M059J (cell line): ENCODE measurements around a stretch of chr1.

GRCh38 chr1:84272234-84272722 lies 29.2 kb upstream of the SAMD13 start:
- RAMPAGE, long total RNA, result no peak

- RAMPAGE, long total RNA, result no peak
Measured at GRCh38 chr1:84504185-84505073, 1.8 kb upstream of the SPATA1 start.

- RAMPAGE, long total RNA, result no peak
Measured at GRCh38 chr1:84632703-84633098, 57.6 kb downstream of the SSX2IP start.

GRCh38 chr1:84719468-84719886 lies 29.2 kb upstream of the SSX2IP start:
- RAMPAGE, long total RNA, result no peak

DNA sequence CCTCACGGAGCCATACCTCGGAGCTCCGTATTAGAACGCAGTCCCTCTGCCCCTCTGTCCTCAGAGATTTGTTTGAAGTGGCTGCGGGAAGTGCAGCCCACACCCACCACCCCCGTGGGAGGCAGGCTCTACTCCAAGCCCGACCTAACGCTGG lies 338 bp upstream of the LPAR3 start:
- RAMPAGE, long total RNA, result no peak

DNA sequence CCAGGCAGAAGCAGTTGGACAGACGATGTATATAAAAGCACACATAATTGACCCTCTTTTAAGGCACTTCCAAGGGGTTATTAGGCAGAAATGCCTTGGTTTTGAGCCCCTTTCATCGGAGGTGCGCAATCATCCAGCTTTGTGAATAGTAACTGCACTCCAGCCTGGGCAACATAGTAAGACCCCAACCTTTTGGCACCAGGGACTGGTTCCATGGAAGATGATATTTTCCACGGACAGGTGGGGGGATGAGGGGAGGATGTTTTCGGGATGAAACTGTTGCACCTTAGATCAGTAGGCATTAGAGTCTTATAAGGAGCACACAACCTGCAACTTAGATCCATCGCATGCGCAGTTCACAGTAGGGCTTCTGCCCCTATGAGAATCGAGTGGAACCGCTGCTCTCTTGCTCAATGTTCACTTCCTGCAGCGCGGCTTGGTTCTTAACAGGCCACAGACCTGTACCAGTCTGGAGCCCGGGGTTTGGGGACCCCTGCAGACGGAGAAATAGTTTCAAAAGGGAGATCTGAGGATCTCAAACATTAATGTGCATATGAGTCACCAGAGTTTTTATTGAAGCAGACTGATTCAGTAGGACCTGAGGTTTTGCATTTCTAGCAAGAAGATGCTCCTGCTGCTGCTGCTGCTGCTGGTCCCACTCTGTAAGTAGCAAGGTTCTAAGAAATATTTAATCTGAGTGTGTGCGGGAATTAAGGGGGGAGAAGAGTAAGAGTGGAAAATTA lies 1.9 kb upstream of the MCOLN2 start:
- RAMPAGE, long total RNA, result no peak

DNA sequence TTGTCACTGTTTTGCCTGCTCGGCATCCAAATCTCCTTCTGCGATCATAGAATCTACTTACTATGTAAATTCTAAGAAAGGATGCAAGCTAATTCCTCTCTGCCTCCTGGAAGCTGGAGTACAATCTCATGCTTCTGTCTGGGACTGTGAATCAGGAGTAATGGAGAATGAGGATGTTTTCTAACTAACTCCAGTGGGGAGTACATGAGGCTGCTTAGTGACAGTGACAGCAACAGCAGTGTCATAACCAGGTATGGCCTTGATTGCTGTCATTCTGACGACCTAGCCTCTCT lies 47.4 kb downstream of the SYDE2 start:
- RAMPAGE, long total RNA, result no peak

- RAMPAGE, long total RNA, result no peak
Measured at GRCh38 chr1:85177403-85178275, 23.2 kb downstream of the SYDE2 start.

- RAMPAGE, long total RNA, result no peak
Measured at GRCh38 chr1:85198795-85199414, 1.9 kb downstream of the SYDE2 start.

GRCh38 chr1:85201540-85202303 lies 906 bp upstream of the SYDE2 start:
- RAMPAGE, long total RNA, result no peak

- RAMPAGE, long total RNA, result no peak
Measured at GRCh38 chr1:85244706-85245221, 14.7 kb downstream of the C1orf52 start.

- RAMPAGE, long total RNA, result no peak
Measured at GRCh38 chr1:85258357-85258902, 1.0 kb downstream of the C1orf52 start.

GRCh38 chr1:85274798-85275578 lies 1.4 kb downstream of the BCL10 start:
- RAMPAGE, long total RNA, result no peak

- RAMPAGE, long total RNA, result no peak
Measured at GRCh38 chr1:85473604-85474356, 8.8 kb upstream of the DDAH1 start.

DNA sequence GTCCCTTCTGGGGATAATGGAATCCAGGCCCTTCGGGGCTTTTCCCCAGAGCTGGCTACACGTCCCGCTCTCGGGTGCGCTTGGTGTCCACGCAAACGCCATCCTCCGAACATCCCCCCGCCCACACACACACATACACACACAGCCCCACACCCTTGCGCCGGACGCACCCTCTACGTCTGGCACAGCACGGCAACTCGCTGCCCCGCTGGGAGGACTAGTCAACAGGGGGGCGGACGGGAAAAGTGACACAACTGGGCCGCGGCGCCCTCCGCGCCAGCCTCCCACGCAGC lies 4.1 kb upstream of the CCN1 start:
- RAMPAGE, long total RNA, result no peak

- RAMPAGE, long total RNA, result no peak
Measured at GRCh38 chr1:85577691-85577788, 3.0 kb upstream of the CCN1 start.

GRCh38 chr1:85582357-85582911 lies 1.9 kb downstream of the CCN1 start:
- RAMPAGE, long total RNA, result no peak

DNA sequence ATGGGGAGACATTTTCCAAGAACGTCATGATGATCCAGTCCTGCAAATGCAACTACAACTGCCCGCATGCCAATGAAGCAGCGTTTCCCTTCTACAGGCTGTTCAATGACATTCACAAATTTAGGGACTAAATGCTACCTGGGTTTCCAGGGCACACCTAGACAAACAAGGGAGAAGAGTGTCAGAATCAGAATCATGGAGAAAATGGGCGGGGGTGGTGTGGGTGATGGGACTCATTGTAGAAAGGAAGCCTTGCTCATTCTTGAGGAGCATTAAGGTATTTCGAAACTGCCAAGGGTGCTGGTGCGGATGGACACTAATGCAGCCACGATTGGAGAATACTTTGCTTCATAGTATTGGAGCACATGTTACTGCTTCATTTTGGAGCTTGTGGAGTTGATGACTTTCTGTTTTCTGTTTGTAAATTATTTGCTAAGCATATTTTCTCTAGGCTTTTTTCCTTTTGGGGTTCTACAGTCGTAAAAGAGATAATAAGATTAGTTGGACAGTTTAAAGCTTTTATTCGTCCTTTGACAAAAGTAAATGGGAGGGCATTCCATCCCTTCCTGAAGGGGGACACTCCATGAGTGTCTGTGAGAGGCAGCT lies 2.5 kb downstream of the CCN1 start:
- RAMPAGE, long total RNA, result no peak

DNA sequence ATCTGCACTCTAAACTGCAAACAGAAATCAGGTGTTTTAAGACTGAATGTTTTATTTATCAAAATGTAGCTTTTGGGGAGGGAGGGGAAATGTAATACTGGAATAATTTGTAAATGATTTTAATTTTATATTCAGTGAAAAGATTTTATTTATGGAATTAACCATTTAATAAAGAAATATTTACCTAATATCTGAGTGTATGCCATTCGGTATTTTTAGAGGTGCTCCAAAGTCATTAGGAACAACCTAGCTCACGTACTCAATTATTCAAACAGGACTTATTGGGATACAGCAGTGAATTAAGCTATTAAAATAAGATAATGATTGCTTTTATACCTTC lies 2.9 kb downstream of the CCN1 start:
- RAMPAGE, long total RNA, result no peak

DNA sequence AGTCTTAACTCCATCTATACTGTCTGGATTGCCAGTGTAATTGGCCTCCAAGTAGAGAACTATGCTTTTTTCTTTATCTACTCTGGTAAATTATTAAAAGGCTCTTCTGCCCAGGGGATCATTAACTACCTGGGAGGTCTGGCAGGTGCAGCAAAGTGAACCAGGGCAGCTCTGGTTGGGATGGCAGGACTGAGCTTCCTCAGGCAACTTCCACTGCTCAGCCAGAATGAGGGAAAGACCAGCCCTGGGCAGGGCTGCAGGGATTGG lies 24.9 kb downstream of the CCN1 start:
- RAMPAGE, long total RNA, result no peak